Liver (tissue), 9 donors: ENCODE measurements around the genes CYP24A1, FAM209B and RBM38.

- PRO-cap, 5 experiments: no peak in any of the 5 experiments
- RAMPAGE, long total RNA, 2 experiments: no peak in any of the 2 experiments
- RRBS: no CpG with 5 or more reads among the region's 6 CpGs
These were observed 6.4 kb downstream of the BCAS1 start for GRCh38 chr20:54063936-54064414.

GRCh38 chr20:54069447-54070170 lies 785 bp downstream of the BCAS1 start:
- PRO-cap, 5 experiments: no peak in any of the 5 experiments
- RAMPAGE, long total RNA, 2 experiments: no peak in any of the 2 experiments
- RRBS: no CpG with 5 or more reads among the region's 12 CpGs

DNA sequence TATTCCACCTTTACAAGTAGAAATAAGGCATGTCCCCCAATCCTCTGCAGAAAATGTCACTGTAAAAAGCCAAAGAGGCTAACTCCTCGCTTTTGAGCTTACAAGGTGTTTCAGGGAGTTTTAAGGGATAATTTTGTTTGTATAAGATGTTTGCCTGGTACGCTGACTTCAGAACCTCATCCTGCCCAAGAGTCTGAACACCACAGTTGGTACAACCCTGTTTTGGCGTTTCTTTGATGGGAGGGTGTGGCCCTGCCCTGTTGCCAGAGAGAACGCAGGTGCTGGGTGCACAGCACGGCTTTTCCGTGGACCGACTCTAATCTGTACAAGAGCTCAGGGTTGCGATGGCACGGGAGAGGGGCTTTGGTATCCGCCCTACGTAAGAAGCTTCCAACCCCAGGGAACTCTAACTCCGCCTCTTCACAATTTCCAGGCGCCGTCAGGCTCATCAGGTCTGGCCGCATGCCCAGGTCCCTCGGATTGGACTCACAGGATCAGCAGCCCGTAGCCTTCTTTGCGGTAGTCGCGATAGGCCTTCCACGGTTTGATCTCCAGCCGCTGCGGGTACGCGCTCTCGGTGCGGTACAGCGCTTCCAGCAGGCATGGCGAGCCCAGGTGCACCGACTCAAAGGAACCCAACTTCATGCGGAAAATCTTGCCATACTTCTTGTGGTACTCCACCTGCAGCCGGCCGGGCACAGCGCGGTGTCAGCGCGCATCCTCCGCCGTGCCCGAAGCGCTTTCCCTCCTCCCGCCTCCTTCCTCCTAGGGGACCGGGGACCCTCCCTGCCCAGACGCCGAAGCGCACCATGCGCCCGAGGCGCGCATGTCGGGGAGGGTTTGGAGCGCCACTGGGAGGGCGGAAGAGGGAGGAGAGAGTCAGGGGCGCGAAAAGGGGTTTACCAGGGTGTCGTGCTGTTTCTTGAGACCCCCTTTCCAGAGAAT lies 1.1 kb downstream of the CYP24A1 start:
- PRO-cap, 5 experiments: no peak in any of the 5 experiments
- RAMPAGE, long total RNA, 2 experiments: no peak in any of the 2 experiments
- RRBS: 6% methylated on average over 9 of the region's 56 CpGs

DNA sequence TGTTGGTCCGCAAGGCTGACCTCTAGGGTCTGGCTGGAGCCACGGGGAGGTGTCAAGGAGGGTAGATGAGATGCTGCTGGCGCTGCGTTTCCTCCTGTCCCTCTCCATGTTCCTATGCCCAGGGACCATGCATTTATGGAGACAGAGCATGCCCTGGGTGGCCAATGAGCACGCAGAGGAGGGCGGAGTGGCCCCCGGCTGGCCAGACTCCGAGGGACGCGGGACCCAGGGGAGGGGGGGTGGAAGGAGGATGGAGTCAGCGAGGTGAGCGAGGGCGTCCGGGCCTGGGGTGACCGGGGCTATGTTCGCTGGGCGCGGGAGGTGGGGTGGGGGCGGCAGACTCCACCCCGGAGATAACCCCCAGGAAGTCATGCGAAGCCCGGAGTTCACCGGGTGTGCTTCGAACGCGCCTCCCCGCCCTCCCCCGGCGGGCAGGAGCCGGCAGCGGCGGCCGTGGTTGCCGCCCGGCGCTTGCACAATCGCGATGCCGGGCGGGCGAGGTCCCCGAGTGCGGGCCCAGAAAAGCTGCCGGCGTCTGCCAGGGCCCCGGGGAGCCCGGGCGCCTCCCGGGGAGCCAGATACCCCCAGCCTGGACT lies at the start of gene CYP24A1:
Gene CYP24A1, minus strand, starts transcription at position 108 of the 596 bp plus-strand sequence.
- PRO-cap, 5 experiments: no peak in any of the 5 experiments
- RAMPAGE, long total RNA, 2 experiments: no peak in any of the 2 experiments
- RRBS: 3% methylated on average over 20 of the region's 49 CpGs

- PRO-cap, 5 experiments: no peak in any of the 5 experiments
- RAMPAGE, long total RNA, 2 experiments: no peak in any of the 2 experiments
- RRBS: no CpG with 5 or more reads among the region's 18 CpGs
These were observed 599.0 kb downstream of the DOK5 start for GRCh38 chr20:55074406-55074775.

- PRO-cap, 5 experiments: no peak in any of the 5 experiments
- RAMPAGE, long total RNA, 2 experiments: no peak in any of the 2 experiments
- RRBS: no CpG with 5 or more reads among the region's 2 CpGs
These were observed 101.8 kb upstream of the MC3R start for GRCh38 chr20:56146783-56147180.

DNA sequence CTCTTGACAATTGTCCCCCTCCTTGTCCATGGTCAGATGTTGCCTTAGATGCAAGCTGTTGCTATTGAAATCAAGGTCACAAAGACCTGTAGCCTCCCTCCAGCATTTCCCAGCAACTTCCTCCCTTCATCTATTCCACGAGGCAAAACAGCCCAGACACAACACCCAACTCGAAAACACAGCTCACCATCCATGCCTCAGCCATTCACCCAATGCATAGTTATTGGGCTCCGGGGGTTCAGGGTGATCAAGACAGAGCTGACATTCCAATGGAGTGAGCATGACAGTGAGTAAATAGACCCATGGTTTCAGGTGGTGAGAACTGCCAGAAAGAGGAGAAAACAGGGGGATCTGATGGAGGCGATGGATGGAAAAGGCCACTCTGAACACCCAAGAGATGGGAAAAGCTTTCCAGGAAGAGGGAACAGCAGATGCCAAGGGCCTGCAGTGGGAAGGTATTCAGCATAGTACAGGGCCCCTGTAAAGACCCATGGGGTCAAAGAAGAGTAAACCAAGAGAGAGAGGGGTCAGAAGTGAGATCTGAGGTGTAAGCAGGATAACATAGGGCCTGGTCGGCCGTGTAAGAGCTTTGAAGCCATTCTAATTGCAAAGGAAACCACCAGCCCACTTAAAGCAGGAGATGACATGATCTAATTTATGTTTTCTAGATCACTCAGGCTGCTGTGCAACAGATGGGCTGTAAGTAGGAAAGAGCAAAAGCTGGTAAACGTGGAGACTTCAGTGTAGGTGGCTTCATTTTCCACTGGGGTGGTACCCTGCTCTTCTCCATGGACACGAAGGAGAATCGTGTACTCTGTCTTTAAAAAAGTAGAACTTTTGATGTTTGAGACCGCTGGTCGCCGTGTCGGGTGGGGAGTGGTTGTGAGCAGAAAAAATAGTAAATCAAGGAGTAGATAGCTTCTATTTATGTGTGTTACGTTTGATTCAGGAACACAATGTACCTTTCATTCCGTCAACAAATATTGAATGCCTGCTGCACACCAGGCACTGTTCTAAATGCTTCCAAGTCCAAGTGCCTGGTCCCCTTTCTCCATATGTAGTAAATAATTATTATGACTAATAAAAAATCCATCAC lies 6.1 kb downstream of the CASS4 start:
- PRO-cap, 5 experiments: no peak in any of the 5 experiments
- RAMPAGE, long total RNA, 2 experiments: no peak in any of the 2 experiments
- RRBS: no CpG with 5 or more reads among the region's 15 CpGs

- PRO-cap, 5 experiments: no peak in any of the 5 experiments
- RAMPAGE, long total RNA, 2 experiments: no peak in any of the 2 experiments
- RRBS: no CpG with 5 or more reads among the region's 12 CpGs
These were observed at the start of gene FAM209B for GRCh38 chr20:56532867-56533386. Gene FAM209B, plus strand, starts transcription at chr20:56533246.

GRCh38 chr20:56629847-56630843 lies 1.0 kb downstream of the TFAP2C start:
- PRO-cap, 5 experiments: no peak in any of the 5 experiments
- RAMPAGE, long total RNA, 2 experiments: no peak in any of the 2 experiments
- RRBS: 6% methylated on average over 20 of the region's 91 CpGs

DNA sequence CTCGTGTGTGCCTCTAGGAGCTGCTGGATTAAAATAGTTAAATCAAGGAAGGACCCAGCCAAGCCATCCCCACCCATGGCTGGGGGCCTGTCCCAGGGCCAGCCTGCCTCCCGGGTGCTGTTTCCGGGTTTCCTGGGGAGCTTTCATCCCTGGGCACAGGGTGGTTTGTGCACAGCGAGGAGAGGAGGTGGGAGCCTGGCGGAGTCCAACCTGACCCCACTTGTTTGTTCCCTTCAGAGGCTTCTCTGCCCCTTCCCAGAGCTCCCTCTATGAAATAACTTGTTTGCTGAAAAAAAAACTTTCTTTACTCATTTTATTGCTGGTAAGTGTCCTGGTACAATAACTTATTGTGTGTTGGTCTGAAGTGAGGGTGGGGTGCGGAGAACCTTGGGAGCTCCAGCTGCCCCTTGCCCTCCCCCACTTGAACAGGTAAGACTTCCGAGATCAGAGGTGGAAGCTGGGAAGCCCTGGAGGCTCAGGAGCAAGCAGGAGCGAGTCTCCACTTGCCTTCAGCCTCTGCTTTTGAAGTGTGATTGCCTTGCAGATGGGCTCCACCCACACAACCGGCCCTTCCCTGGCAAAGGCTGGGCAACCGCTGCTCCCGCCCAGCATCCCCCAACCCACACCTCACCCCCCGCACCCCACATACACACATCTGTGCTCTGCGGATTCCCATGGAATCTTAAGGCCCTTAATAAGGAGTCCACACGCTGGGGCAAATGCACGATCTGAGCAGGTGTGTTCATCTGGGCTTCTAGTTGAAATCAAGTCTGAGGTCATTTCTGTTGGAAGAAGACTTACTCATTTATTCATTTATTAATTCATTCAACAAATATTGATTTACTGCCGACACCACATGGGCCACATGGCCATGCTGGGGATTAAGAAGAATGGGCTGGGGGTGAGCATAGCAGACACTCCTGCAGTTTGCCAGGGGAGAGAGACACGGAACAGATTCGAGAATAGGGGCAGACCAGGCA lies 179.6 kb downstream of the TFAP2C start:
- PRO-cap, 5 experiments: no peak in any of the 5 experiments
- RAMPAGE, long total RNA, 2 experiments: no peak in any of the 2 experiments
- RRBS: no CpG with 5 or more reads among the region's 18 CpGs

GRCh38 chr20:56974921-56975241 lies 291.6 kb downstream of the BMP7 start:
- PRO-cap, 5 experiments: no peak in any of the 5 experiments
- RAMPAGE, long total RNA, 2 experiments: no peak in any of the 2 experiments
- RRBS: no CpG with 5 or more reads among the region's 9 CpGs

- PRO-cap, 5 experiments: no peak in any of the 5 experiments
- RAMPAGE, long total RNA, 2 experiments: no peak in any of the 2 experiments
- RRBS: no CpG with 5 or more reads among the region's 13 CpGs
These were observed 109.5 kb downstream of the BMP7 start for GRCh38 chr20:57156949-57157433.

- PRO-cap, 5 experiments: no peak in any of the 5 experiments
- RAMPAGE, long total RNA, 2 experiments: no peak in any of the 2 experiments
- RRBS: no CpG with 5 or more reads among the region's 2 CpGs
These were observed 109.0 kb downstream of the BMP7 start for GRCh38 chr20:57157434-57157803.

DNA sequence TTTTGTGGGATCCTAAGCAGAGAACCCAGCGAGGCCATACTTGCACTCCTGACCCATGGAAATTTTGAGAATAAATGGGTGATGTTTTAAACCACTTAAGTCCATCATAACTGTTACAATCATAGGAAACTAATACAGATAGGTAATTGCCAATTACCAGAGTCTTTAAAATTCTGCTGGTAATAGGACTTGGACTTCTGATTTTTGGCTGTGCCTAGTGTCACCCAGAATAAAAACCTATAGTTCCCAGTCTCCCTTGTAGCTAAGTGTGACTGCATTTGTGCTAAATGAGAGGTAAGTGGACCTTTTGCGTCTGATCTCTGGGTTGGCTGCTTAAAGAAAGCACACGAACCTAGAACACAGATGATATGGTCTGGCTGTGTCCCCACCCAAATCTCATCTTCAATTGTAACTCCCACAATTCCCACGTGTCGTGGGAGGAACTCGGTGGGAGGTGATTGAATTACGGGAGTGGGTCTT lies 102.9 kb downstream of the BMP7 start:
- PRO-cap, 5 experiments: no peak in any of the 5 experiments
- RAMPAGE, long total RNA, 2 experiments: no peak in any of the 2 experiments
- RRBS: no CpG with 5 or more reads among the region's 7 CpGs

- PRO-cap, 5 experiments: no peak in any of the 5 experiments
- RAMPAGE, long total RNA, 2 experiments: no peak in any of the 2 experiments
- RRBS: no CpG with 5 or more reads among the region's 13 CpGs
These were observed 6.8 kb upstream of the RBM38 start for GRCh38 chr20:57384301-57384843.

DNA sequence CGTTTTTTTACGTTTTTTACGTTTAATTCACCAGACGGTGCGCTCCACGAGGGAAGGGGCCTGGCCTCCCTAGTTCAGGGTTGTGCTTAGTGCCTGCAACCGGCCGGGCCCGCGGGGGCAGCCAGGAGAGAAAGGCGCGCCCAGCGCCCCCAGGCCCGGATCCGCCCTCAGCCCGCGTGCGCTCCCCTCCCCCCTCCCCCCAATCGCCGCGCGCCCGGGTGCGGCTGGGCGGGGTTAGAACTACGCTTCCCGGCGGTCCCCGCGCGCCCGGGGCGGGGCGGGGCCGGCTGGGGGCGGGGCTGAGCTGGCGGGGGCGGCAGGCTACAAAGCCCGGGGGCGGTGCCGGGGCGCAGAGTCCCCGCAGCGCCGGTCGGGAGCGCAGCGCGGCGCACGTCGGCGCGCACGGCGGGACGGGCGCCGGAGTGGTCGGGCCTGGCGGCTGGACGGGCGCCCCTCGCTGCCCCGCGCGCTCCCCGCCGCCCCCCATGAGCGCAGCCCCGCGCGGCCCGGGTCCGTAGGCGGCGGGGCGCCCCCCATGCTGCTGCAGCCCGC lies at the start of gene RBM38:
Gene RBM38, plus strand, starts transcription at position 350 of the 552 bp plus-strand sequence.
- PRO-cap, 5 experiments: peak in 5 of 5 experiments; most common plus-strand start position 352 of the sequence (in 5); most common minus-strand start position 174 of the sequence (in 3)
- RAMPAGE, long total RNA, 2 experiments: no peak in any of the 2 experiments
- RRBS: 2% methylated on average over 19 of the region's 79 CpGs

DNA sequence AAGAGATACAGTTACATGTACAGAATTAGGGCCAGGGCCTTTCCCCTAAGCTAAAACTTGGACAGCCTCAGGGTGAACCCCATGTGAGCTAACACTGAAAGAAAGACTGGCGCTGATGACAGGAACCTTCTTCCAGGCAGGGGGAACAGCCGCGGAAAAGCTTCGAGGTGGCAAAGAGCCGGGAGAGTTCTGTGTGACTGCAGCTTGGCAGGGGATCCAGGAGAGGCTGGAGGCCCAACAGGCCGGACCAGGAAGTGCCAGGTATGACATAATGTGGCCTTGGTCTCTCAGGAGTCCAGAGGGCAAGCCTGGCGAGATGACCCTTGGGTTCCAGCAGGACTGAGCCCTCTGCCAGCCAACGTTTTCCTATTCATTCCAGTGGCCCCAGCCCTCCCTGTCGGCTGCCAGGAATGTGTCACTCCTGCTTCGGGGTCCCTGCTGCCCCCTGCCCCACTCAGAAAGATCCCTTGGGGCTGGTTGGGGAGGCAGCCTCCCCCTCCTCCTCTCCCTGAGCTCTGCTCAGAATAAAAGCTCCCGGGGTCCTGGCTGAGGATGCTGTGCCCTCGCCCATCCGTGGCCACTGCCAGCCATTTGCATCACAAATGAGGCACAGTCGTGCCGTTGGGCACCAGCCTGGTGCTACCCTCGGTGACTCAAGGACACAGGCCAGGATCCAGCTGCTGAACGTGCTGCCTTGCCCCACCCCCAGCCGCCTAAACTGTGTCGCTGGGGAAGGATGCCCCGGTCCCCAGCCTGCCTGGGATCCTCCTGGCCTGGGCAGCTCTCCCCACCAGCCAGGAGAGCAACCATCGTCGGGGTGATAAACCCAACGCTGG lies 37.5 kb downstream of the RBM38 start:
- PRO-cap, 5 experiments: peak in 2 of 5 experiments; most common plus-strand start position 314 of the sequence (in 1); most common minus-strand start position 228 of the sequence (in 2)
- RAMPAGE, long total RNA, 2 experiments: no peak in any of the 2 experiments
- RRBS: 18% methylated on average over 2 of the region's 23 CpGs

DNA sequence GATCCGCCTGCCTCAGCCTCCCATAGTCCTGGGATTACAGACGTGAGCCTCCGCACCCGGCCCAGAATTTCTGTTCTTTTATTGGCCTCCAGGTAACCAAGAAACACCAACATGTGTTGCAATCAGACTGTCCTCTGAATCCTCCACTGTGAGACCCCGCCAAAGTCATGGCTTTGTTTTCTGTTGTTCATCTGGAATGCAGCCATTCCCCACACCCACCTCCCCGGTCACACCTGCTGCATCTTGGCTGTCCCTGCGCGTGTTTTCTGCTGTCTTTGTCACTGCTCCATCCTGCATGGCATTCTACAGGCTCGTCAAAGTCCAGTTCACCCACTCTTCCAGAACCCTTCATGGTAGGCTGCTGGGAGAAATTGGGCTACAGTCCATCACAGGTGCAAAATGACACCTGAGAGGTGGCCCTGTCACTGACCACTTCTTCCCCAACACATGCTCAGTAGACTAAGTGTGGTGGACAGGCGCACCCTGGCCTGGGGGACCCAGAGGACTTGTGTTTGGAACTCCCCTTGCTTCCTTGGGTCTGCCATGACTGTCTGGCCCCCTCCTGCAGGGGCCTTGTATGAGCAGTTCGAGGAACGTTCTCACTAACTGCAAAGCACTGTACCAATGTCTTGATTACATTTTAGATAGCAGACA lies 4.2 kb upstream of the PCK1 start:
- PRO-cap, 5 experiments: peak in 2 of 5 experiments; most common plus-strand start position 260 of the sequence (in 1); most common minus-strand start position 72 of the sequence (in 2)
- RAMPAGE, long total RNA, 2 experiments: no peak in any of the 2 experiments
- RRBS: no CpG with 5 or more reads among the region's 12 CpGs

GRCh38 chr20:57567921-57569273 lies 7.5 kb downstream of the PCK1 start:
- PRO-cap, 5 experiments: peak in 5 of 5 experiments; most common plus-strand start chr20:57568757 (in 3); most common minus-strand start chr20:57568227 (in 4)
- RAMPAGE, long total RNA, 2 experiments: no peak in any of the 2 experiments
- RRBS: 25% methylated on average over 2 of the region's 26 CpGs

- PRO-cap, 5 experiments: no peak in any of the 5 experiments
- RAMPAGE, long total RNA, 2 experiments: no peak in any of the 2 experiments
- RRBS: no CpG with 5 or more reads among the region's 3 CpGs
These were observed 8.8 kb downstream of the PCK1 start for GRCh38 chr20:57569704-57570055.